Cerebellum (tissue), 5 donors: ENCODE measurements around a stretch of chr5.

DNA sequence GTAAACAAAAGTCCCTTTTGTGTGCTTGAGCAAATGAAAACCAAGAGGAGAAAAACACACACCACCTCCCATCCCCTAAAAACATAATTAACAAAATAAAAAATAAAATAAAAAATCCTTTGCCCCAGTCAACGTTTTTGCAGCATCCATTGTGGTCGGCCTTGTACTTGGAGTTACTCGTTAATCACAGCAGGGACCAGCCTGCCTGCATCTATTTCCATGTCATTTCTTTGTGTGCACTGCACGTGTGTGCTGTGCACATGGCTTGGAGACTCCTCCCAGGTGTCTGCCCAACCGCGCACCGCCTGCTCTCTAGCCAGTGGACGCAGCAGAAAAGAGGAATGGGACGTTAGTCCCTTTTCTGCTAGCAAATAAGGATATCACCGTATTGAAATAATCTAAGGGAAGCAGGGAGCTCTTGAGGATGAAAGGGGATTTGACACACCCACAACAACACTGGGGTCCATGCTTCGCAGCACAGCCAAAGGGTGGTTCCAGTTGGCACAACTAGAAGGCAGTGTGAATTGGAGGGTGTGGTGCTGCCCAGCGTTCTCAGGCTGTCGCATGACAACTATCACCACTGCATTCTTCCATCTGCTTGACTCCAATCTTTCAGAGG is 129.9 kb downstream of the SEMA6A start:
- PRO-cap, 3 experiments: no peak in any of the 3 experiments
- RAMPAGE, long total RNA: no peak

DNA sequence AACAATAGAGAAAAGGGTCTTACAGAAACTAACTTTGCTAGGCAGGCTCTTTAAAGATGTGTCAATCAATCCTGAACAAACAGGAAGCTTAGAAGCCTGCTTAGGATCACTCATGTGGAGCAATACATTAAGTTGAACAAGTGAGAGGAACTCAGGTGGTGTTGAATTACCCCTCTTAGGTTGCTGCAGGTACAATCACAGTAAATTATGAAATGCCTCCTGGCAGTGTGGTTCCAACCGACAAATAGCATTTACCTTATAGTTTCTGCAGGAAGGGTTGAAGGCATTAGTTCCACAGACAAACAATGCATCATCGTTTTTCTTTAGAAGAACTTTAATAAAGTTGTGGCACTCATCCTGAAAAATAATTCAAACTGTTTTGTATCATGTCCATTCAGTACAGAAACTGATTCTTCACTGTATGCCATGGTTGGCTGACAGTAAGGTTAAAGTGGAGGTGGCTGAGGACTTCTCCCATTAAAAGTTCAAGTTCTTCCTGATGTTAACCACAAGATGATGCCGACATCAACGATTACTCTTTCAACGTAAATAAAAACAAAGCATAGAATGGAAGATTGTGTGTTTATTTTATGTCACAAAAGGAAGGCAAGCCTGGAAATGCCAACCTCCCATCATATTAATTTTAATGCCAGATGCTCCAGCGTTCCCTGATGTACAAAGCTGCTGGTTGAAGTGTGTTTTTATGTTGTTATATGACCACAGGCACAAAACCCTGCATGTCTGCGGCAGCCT is 79.3 kb downstream of the SEMA6A start:
- PRO-cap, 3 experiments: no peak in any of the 3 experiments
- RAMPAGE, long total RNA: no peak

DNA sequence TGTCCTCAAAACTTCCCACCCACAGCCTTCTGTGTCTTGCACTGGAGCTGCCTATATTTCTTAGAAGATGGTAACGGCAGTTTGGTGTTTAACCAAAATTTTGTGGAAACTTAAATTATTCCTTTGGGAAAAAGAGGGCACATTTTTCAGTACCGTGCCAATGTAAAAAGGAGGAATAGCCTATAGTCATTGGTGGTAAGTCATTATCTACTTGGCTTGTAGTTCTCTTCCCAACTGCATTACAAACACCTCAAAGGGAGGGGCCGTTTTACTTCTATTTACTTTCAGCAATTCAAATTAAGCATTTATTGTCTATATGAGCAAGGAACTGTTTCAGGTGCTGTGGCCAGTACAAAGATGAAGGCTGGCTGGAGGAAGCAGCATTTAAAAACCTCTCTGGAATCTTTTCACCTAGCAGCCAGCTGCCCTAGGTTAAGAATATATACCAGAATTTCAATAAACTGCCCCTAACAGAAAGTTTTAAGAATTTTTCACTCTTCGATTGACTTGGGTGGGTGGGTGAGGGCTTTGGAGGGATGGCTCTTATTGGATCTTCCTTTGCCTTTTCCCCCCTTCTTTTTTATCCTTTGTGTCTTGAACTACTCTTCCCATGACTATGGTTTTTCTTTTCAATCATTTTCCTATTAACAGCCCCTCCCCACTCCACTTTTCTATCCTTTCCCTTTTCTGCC is 48.9 kb downstream of the SEMA6A start:
- PRO-cap, 3 experiments: no peak in any of the 3 experiments
- RAMPAGE, long total RNA: no peak

- PRO-cap, 3 experiments: no peak in any of the 3 experiments
- RAMPAGE, long total RNA: no peak
Measured at GRCh38 chr5:116573593-116573755, 1.1 kb downstream of the SEMA6A start.

DNA sequence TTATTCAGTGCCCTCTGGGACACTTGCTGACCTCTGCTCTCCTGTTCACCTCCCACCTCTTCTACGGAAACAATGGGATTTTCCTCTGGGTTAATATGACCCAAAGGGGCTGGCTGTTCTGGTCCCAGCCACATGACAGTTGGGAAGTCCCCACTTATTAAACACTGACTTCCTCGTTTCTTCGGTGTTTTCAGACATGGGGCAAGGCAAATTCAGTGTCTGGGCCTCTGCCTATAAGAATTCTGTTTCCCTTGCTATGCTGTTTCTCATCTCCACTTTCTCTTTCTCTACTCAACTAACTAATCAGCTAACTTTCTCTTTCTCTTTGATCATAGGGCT is 107.0 kb upstream of the SEMA6A start:
- PRO-cap, 3 experiments: no peak in any of the 3 experiments
- RAMPAGE, long total RNA: no peak

DNA sequence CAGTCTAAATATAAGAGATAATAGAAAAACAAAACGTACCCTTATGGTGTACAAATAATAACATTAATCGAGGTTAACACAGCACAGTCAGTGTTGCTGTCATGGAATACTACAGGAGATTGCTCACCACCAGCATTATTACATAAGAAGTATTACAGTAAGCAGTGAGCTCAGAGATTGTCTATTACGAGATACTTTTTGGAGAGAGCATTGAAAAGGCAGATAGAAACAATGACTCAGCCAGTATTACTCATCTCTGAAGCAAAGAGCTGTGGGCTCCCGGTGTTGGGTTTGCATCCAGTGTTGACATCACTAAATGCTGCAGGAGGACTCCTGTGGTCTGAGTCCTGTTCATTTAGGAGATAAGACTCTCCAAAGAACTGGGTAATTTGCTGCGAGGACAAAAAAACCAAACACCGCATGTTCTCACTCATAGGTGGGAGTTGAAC is 191.9 kb upstream of the SEMA6A start:
- PRO-cap, 3 experiments: no peak in any of the 3 experiments
- RAMPAGE, long total RNA: no peak

GRCh38 chr5:117455351-117456338 is 881.0 kb upstream of the SEMA6A start:
- PRO-cap, 3 experiments: no peak in any of the 3 experiments
- RAMPAGE, long total RNA: no peak

- PRO-cap, 3 experiments: no peak in any of the 3 experiments
- RAMPAGE, long total RNA: no peak
Measured at GRCh38 chr5:118561951-118562320, 426.4 kb downstream of the DTWD2 start.

GRCh38 chr5:119140899-119141405 is 70.1 kb downstream of the DMXL1 start:
- PRO-cap, 3 experiments: no peak in any of the 3 experiments
- RAMPAGE, long total RNA: no peak

DNA sequence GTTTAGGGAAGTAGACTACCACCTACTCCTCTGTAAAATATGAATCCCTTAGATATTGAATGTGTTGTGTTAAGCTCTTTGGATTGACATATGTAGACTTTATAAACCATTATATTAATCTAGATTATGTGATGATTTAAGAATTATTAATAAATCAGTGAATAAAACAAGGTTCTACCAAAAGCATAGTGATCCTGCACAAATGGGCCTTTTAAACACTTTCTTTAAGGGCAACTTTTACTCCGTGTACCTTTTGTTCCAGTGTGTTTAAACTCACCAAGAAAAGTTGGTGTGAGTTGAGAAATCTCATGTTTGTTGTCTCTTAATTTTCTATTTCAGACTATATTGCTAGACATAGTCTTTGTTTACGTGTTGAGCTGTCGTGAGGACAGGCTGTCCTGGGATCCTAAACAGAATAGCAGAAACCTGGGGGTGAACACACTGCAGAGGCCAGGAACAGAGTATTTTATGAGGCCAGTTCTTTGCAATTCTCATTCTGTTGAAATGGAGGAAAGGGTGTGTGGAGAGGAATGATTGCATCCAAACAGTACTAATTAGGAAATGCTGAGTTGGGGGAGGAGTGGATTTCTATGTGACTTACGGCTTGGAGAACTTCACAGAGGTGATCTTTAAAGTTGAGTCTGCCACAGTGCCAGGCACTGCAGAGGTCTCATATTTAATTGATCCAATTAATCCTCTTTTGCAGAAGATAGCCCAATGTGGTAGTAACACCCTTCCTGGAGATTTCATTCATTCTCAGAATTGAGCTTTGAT is 84.9 kb upstream of the TNFAIP8 start:
- PRO-cap, 3 experiments: no peak in any of the 3 experiments
- RAMPAGE, long total RNA: no peak

DNA sequence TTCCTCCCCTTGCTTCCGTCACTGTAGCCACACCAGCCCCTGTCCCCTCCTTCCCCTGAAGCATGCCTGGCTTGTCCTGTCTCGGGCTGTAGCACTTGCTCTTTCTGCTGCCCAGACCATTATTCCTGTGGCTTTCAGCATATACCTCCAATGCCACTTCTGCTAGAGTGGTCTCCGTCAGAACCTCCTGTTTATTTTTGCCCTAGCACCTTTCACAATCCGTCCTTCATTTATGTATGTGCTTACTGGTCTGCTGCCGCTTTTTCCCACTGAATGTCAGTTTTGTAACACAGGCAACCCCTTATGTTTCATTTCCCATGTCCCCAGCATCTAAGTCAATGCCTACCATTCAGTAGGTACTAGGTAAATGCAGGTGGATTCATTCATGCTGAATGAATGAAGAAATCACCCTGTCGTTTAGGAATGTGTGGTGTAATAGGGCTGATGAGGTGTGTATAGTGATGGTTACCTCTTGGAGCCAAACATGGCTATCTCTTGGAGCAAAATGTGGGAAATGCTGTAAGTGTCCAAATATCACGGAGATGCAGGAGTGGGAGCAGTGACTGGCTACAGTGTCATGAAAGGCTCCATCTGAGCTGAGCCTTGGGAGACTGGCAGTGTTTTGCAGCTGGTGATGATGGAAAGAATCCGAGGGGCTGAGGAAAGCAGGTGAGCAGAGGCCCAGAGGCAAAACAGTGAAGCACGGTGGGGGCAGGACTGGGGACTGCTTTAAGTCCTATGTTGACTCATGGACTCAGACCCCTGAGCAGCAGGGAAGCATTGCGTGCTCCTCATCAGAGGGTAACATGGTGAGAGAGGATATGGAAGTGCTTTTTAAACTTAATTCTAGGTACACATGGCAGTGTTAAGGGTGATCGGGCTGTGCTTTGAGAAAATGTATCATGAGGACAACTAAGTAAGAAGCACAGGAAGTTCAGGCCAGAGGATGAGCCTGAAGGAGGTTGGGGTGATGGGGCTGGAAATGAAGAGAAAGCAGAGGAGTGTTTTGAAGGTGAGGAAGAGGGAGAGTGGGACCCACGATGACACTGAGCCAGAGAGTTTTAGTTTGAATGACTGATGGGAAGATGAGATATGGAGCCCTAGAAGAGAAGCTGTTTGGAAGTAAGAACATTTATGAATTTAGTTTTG is 29.7 kb upstream of the TNFAIP8 start:
- PRO-cap, 3 experiments: no peak in any of the 3 experiments
- RAMPAGE, long total RNA: no peak

DNA sequence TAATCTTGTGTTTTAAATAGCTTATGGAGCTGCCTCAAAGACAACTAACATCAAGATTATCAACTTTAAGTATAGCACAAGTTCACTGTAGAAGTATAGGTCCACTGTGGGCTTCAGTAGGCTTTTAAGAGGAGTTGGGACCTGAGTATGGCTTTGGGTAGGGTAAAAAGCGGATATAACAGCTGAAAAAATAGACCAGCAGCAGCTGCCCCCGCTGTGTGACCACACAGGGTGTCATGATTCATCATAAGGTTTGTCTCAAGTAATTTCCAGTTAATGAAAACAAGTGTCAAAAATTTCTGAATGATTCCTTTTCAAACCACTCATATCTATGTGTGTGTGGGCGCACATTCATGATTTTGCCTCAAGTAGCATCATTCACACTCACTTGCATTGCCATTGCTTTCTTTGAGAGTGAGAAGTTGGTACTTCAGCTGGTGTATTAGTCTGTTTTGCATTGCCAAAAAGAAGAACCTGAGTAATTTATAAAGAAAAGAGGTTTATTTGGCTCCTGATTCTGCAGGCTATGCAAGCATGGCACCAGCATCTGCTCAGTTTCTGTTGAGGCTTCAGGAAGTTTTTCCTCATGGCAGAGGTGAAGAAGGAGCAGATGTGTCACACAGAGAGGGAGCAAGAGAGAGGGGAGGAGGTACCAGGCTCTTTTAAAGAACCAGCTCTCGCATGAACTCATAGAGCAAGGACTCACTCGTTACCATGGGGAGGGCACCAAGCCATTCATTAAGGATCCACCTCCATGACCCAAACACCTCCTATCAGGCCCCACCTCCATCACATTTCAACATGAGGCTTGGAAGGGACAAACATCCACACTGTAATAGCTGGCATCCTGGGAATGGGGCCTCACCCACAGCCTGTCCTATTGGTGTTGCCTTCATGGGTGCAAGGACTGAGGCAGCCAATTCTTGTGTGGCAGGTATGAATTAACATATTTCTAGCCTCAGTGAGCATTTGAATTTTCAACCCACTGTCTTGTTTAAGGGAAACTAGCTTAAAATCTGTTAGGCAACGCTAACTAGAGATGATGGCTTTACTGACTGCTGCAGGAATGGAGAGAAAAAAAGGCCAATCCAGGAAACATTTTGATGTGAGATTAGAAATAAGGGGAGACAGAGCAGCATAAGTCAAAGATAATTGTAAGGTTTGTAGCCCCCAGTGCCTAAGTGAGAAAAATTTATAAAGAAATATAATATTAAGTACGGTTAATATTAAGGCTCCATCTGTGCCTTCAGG is 11.8 kb upstream of the TNFAIP8 start:
- PRO-cap, 3 experiments: no peak in any of the 3 experiments
- RAMPAGE, long total RNA: no peak

- PRO-cap, 3 experiments: no peak in any of the 3 experiments
- RAMPAGE, long total RNA: no peak
Measured at GRCh38 chr5:122076667-122077467, 1.2 kb downstream of the LOX start.

- PRO-cap, 3 experiments: no peak in any of the 3 experiments
- RAMPAGE, long total RNA: no peak
Measured at GRCh38 chr5:122311031-122311394, 1.0 kb upstream of the SNCAIP start.

GRCh38 chr5:122323204-122323724 is 11.2 kb downstream of the SNCAIP start:
- PRO-cap, 3 experiments: no peak in any of the 3 experiments
- RAMPAGE, long total RNA: no peak

DNA sequence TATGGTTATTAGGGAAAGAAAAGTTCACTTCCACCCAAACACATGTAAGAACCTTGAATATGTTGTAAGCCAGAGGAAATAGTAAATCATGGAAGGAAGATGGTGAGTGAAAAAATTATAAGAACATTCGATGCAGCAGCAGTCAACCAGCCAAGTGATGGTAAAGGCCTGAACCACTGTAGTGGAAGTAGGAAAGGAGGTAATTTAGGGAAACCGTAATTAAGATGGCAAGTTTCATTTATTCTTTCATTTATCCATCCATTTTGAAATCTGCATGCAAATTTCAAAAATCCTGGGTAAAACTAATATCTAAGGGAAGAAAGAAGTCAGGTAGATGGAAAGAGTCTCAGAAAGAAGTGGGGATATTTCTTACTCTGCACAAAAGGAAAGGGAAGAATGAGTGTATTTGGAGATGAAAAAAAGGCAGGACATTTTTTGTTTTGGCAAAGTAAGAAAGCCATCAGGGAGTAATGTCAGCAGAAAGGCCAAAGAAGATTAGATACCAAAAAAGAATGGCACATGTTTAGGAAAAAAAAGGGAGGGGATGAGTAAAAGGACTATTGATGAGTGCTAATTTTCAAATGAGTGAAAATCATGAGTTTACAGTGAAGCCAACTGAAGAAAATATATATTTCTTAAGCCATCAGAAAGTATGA is 8.9 kb upstream of the SNX24 start:
- PRO-cap, 3 experiments: no peak in any of the 3 experiments
- RAMPAGE, long total RNA: no peak

GRCh38 chr5:122844084-122844806 is 1.2 kb upstream of the SNX24 start:
- PRO-cap, 3 experiments: no peak in any of the 3 experiments
- RAMPAGE, long total RNA: no peak

GRCh38 chr5:122849404-122850687 is 4.4 kb downstream of the SNX24 start:
- PRO-cap, 3 experiments: no peak in any of the 3 experiments
- RAMPAGE, long total RNA: no peak

- PRO-cap, 3 experiments: peak in 2 of 3 experiments; most common plus-strand start chr5:123422607 (in 1)
- RAMPAGE, long total RNA: no peak
Measured at GRCh38 chr5:123422099-123423073, 817 bp downstream of the CEP120 start.

DNA sequence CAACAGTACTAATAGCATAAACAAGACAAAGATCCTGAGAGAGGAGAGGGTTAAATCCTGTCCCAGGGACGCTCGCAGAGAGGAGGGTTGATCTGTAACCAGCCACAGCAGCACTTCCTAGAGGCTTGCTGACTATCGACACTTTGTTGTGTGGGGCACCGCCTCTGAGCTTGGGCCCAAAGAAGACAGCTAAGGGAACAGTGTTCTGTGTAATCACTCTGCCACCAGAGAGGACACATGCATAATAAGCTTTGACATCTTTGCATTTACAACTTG is 363.8 kb downstream of the CSNK1G3 start:
- PRO-cap, 3 experiments: no peak in any of the 3 experiments
- RAMPAGE, long total RNA: no peak